Bronchial lymph node (tissue), 1 donor: ENCODE measurements around the genes ANKRD29 and CABYR.

DNA sequence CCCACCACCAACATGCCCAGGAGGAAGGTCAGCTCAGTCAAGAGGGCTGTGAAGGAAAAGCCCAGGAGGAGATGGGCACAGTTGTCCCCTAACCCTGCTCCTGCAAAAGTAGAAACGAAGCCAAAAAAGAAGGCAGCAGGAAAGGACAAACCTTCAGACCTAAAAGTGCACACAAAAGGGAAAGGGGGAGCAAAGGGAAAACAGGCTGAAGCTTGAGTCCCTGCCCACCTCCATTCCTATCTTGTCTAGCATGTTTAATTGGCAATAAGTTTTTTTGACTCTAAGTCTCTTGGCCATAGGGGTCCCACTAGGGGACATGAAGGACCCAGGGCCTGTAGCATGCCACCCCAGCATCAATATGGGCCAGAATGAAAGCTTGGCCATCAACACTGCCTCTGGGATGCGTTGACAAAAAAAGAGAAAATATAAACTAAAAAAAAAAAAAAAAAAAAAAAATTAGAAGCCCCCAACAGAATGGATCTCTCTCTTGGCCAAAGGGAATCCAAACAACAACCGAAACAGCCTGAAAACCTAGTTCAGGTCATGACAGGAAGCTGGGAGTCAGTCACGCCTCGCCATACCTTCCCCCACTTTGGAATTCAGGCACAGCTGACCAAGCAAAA, 18.2 kb upstream of the RMC1 start:
- PRO-cap = no peak

GRCh38 chr18:23528539-23529739, 25.6 kb downstream of the RMC1 start:
- PRO-cap = bidirectional peak, plus-strand start at chr18:23529410, minus-strand start at chr18:23529335

DNA sequence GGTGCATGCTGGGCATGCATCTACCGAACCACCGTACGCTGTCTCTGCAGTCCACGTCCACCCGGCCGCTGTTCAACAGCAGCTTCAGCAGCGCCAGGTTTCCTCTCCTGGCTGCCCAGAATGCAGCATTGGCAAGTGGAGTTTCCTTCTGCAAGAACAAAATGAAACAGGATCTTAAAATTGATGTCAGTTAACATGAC, 13.8 kb downstream of the ANKRD29 start:
- PRO-cap = no peak

DNA sequence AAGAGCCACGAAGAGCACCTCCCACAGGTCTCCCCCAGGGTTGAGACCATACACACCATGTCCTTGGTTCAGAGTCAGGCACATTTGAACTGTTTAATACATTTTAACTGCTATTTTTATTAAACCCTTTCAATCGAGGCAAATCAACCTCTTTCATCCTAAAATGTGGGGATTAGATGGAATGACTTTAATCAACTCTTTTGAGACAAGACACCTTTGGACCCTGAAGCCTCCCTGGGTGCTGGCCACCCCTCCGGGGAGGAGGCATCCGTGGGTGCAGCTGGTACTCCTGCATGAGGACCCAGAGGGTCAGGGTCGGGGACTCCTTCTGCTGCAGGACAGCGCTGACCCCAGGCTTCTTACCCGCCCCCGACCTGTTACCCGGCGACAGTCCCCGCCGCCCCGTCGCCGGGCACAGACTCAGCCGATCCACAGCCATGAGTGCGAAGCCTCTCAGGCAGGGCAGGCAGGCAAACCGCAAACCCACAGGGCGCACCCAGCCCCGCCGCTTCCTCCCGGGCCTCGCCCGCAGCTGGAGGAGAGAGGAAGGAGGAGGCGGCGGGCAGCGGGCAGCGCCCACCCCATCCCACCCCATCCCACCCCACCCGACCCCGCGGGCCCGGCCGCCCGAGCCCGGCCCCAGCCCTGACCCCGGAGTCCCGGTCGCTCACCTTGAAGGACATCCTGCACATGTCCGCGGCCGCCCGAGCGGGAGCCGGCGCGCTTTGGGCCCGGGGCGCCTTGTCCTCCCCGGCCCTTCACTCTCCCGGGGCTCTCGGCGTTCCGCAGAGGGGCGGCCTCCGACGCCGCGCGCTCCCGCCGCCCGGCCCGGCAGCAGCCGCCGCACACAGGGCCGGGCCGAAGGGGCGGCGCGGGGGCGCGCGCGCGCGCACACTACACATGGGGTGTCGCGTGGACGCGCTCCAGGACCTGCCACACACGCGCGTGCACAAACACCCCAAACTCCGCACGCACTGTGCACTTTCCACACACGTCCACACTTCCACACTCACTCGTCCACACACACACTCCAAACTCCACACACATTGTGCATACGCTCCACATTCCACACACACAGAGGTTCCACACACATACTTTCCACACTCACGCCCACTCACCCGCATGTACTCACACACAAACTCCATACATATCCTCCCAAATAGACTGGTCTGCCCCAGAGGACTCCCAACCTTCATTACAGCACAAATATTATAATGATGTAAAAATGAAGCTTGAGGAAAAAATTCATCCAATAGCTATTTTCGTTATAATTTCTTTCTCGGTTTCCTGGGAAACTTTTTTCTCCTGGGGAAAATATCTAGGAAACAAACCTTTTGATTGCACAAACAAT, at the start of gene ANKRD29:
Gene ANKRD29 (minus strand): TSS at position 873 of the 1,351 bp plus-strand sequence.
- PRO-cap = bidirectional peak, plus-strand start at position 915 of the sequence, minus-strand start at position 766 of the sequence; unidirectional peak, minus-strand start at position 976 of the sequence

GRCh38 chr18:23749657-23749988, 60.4 kb downstream of the LAMA3 start:
- PRO-cap = unidirectional peak, plus-strand start at chr18:23749898

DNA sequence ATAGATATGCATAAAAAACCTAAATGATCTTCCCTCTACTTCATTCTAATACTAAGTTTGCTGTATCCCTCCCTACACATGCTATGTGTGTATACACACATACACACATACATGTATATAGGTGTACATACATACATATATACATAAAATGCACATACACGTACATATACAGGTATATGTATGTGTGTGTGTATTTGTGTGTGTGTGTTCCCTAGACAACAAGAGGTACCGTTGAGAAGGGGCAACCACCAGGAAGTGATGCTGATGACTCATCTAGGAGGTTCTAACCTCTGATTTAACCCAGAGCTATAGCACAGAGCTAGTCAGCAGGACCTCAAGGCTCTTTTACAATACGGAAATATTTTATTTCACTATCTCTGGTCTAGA, 139.1 kb downstream of the LAMA3 start:
- PRO-cap = bidirectional peak, plus-strand start at position 293 of the sequence, minus-strand start at position 229 of the sequence

- PRO-cap = no peak
Observed at GRCh38 chr18:23894589-23895205, 119.9 kb upstream of the TTC39C start.

GRCh38 chr18:23970272-23971008, 44.1 kb upstream of the TTC39C start:
- PRO-cap = bidirectional peak, plus-strand start at chr18:23970728, minus-strand start at chr18:23970580

GRCh38 chr18:24138406-24139708, at the start of gene CABYR:
CABYR (plus strand) TSS chr18:24139062.
- PRO-cap = bidirectional peak, plus-strand start at chr18:24139062, minus-strand start at chr18:24138839

DNA sequence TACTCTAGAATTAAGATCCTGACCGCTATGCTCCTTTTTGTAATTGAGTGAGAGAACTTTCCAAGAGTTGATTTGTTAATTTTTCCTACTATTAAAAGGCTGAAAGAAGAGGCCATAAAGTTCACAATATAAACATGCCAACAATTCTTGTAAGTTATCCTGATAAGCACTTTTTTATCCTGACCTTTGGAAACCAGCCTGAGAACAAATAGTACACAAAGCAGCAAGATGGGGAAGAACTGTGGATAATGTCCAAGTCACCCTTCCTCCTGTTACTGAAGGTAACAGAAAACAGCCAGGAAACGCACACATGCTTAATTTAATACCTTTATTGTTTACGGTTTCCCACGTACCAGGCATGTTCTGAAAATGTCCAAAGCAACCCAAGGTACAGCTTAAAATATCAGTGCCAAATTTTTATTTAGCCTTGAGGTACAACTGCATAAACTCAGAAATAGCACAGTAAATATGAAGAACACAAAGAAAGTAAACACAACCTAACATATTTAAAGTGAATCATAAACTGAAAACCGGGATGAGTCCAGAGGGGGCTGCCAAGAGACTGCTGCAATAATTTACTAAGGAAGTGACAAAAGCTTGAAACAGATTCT, 93.0 kb downstream of the CABYR start:
- PRO-cap = no peak

GRCh38 chr18:24270480-24270732, 127.2 kb downstream of the OSBPL1A start:
- PRO-cap = no peak

GRCh38 chr18:24805226-24805500, 344.7 kb downstream of the HRH4 start:
- PRO-cap = no peak

DNA sequence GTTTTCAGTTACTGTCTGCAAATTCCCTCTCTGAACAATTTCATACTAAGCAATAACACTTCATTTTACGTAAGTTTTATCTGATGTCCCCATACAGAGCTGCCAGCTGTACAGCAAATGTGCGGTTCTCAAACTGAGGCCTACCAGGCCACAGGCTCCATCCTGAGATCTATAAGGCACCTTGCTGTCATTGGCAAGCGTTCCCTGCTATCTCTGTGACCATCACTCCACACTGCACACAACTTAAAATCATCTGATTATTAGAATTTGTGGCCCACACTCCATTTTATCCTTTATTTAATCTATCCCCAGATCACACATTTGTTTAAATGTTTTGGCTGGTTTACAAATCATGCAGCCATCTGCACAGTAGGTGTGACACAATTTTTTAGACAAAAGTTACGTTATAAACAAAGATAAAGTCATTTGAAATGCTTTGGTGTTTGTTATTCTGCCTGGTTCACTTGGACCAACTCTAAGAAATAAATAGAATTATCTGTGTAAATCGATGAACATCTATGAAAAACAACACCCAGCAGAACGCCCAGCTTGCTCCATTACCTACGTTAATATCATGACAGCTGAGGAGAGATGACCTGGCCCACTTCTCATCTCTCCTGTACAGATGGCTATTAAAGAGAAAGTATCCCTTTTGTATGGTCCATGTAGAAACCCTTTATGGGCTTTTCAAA, 162.4 kb downstream of the ZNF521 start:
- PRO-cap = no peak

GRCh38 chr18:25284778-25285570, 67.0 kb downstream of the ZNF521 start:
- PRO-cap = no peak

DNA sequence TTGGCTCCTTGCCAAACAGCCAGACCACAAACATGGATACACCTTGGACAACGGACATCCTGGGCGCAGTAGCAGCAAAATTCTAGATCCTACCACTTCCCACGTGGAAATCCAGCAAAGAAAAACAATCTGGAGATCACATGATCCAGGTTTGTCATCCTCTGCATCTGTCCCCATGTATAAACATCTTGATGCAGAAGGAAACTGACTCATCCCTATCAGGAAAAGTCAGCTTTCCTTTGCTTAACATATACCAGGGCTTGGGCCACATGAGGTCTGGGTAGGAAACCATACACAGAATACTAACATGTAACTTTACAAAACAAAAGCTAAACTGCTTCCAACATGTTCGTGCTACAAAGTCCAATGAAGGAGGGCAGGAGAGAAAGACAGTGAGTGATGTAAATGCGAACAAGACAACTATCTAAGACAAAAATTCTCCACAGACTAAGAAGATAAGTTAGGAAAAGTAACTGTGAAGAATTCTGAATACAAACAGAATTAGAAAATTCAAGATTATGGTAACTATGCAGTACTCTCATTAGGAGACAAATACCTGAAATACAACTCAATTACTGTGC, 52.9 kb downstream of the ZNF521 start:
- PRO-cap = unidirectional peak, plus-strand start at position 268 of the sequence

DNA sequence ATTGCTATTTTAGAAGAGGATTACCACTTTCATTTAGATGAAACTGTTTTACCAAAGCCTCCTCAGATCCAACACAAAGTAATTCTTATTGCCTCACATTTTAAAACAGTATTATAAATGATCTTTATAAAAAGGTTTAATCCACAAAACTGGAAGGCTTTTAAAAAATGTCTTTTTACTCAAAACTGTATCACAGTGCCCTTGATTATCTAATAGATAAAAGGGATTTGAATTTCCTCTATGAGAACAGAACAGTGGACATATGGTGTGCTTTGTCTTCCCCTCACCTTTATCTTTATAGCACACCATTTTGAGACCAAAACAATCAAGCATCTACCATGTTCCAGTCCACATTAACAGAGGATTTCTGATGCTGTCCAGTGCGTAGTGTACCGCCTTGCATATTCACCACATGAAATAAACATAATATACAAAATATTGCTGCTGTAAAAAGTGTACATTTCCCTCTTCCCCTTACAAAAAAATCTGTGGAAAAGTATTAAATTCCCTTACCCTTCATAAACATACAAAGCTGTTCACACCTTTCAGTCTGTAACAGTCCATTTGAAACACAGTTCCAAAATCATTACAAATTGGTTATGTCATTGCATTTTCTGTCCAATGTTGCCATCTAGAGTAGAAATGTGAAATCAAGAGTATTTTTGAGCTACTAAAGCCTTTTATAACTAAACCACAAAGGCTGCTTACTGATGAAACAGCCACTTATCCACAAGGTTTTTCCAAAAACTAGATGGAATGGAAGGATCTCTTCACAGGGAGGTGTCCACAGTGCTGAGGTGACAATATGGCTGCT, 72.7 kb downstream of the SS18 start:
- PRO-cap = no peak

GRCh38 chr18:26052330-26052811, 38.0 kb downstream of the SS18 start:
- PRO-cap = no peak

- PRO-cap = no peak
Observed at GRCh38 chr18:26227166-26227384, 830 bp downstream of the TAF4B start.

- PRO-cap = no peak
Observed at GRCh38 chr18:26455129-26455865, 93.1 kb downstream of the KCTD1 start.

- PRO-cap = no peak
Observed at GRCh38 chr18:27992412-27993079, 184.4 kb downstream of the CDH2 start.